SK-N-DZ (cell line): ENCODE results near the gene YTHDC2.

RAMPAGE:
- cytosol, long total RNA: no peak
- nucleus, long total RNA: no peak
Measured at GRCh38 chr5:113487423-113487753, 865 bp downstream of the MCC start.

DNA sequence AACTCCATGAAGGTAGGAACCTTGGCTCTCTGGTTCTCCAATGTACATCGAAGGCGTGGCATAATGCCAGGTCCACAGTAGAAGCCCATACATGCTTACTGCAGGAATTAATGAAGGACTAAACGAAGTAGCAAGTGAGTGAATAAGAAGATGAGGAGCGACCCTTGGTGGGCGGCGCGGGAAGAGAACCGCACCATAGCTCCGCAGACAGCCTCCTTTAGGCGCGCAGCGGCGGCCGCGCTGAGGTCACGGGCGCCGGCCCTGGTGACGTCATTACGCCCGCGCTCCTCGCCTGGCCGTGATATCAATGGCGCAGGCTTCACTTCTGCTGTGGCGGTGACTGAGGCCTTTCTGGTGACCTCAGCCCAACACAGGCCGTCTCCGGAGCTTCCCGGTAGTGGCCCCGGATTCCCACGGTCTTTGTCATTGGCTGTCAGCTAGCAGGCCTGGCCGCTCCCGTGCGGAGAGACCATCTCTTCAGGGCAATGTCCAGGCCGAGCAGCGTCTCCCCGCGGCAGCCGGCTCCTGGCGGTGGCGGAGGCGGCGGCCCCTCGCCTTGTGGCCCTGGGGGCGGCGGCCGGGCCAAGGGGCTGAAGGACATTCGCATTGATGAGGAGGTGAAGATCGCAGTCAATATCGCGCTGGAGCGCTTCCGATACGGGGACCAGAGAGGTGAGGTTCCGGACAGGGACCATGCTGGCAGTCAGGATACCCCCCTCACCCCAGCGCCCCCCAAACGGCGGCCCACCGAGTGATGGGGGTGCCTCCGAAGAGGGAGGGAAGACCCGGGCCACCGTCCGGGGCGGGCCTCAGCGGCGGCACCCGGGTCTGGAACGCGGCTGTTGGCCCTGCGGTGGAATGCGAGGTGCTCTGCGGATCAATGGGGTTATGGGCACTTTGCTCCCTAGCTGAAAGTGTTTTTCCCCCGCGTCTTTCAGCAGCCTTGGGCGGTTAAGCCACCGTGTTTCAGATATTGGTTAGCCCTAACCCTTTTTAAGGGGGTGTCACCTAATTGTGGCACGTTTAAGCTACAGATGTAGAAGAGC, at the start of gene YTHDC2:
Gene YTHDC2 (plus strand): TSS at position 284 of the 1,046 bp plus-strand sequence.
RAMPAGE:
- cytosol, long total RNA: no peak
- nucleus, long total RNA: no peak

RAMPAGE:
- cytosol, long total RNA: no peak
- nucleus, long total RNA: no peak
Measured at GRCh38 chr5:113575113-113576378, 62.1 kb downstream of the YTHDC2 start.

GRCh38 chr5:114055226-114055695, 306.6 kb upstream of the KCNN2 start:
RAMPAGE:
- cytosol, long total RNA: no peak
- nucleus, long total RNA: no peak

GRCh38 chr5:115171052-115171659, 1.4 kb upstream of the TRIM36 start:
RAMPAGE:
- cytosol, long total RNA: no peak
- nucleus, long total RNA: no peak

GRCh38 chr5:115375691-115376514, 79.4 kb upstream of the CCDC112 start:
RAMPAGE:
- cytosol, long total RNA: no peak
- nucleus, long total RNA: no peak

DNA sequence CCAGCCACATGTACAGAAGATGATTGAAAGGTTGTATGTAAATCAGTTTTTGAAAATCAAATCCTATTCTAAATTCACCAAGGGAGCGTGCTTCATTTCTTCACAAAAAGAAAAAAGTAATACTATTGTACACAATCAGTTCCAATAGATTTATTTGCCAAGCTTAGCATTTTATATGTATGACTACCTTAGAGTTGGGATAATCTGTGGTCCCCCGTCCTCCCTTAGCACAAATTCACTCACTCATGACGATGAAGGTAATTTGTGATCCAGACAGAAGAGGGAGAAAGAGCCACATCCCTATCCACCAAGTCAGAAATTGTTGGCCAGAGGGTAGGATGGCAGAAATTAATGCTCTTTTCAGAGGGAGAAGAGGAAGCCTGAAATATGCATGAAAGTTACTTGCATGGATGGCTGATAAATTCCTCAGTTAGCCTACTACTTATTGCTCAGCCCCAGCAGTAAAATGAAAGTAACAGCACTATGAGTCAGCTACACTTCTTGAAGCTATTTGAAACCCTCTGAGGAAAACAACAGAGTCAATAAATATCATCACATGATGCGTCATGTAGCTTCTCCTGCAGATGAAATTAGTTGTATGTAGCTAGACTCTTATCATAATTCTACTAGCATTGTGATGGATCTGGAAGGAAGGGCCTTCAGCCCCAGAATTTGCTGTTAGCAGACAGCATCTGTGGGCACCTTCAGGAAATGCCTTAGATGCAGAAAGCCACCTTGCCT, 81.0 kb upstream of the CCDC112 start:
RAMPAGE:
- cytosol, long total RNA: no peak
- nucleus, long total RNA: no peak

GRCh38 chr5:115615517-115616280, 10.1 kb downstream of the TMED7 start:
RAMPAGE:
- cytosol, long total RNA: no peak
- nucleus, long total RNA: no peak

RAMPAGE:
- cytosol, long total RNA: no peak
- nucleus, long total RNA: no peak
Measured at GRCh38 chr5:115656101-115656402, 30.2 kb upstream of the TMED7 start.

DNA sequence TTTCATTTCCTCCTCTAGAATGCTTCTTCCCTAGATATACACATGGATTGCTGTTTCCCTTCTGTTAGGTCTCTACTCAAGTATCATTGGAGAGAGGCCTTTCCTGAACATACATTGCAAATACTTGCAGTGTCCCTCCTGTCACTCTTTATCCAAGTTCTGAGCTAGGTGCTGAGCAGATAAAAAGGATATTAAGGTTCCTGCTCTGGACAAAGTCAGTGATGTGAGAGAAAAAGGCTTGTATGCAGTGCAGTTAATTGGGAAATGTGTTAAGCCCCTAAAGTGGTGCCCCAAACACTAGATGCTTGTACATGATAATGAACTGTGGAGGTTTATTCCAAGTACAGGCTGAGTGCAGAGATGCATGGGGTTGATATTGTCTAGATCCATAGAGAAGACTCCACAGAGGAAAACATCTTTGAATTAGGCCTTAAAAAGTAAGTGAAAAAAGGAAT, 74.5 kb downstream of the COMMD10 start:
RAMPAGE:
- cytosol, long total RNA: no peak
- nucleus, long total RNA: no peak

GRCh38 chr5:116239587-116240417, 155.0 kb downstream of the COMMD10 start:
RAMPAGE:
- cytosol, long total RNA: no peak
- nucleus, long total RNA: no peak

DNA sequence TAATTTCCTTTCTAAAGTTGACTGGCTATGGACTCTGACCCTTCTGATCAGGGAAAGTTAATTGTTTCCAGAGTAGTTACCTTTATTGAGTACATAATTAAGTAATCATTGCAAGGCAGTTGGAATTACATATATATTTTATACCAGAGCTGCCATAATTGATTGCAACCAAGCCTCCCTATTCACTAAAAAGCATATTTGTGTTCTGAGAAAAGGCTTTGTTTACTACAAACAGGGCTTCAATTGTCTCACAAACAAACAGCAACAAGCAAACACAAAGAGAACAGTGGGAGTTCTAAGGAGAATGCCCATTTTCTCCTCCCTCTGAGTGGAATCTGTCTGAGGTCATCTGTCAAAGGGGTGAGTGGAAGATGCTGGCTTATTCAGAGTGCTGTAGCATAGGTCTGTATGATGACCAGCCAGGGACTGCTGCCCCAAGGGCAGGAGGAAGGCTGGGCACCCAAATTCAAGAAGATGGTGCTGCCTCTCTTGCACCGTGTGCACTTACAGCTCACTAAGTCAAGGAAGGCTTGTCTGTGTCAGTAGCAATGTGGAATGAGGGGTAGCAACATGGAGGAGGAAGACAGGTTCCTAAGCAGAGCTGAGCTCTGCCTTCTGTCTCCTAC, 136.4 kb downstream of the SEMA6A start:
RAMPAGE:
- cytosol, long total RNA: no peak
- nucleus, long total RNA: no peak

DNA sequence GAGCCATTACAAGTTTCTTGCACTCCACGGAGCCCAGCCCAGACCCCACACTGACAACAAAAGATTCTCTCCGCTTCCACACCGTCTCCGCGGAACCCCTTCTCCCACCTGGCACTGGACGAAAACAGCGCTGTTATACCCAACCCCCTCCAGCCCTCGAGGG, 1.1 kb downstream of the SEMA6A start:
RAMPAGE:
- cytosol, long total RNA: no peak
- nucleus, long total RNA: no peak

GRCh38 chr5:116681669-116682007, 107.0 kb upstream of the SEMA6A start:
RAMPAGE:
- cytosol, long total RNA: no peak
- nucleus, long total RNA: no peak

DNA sequence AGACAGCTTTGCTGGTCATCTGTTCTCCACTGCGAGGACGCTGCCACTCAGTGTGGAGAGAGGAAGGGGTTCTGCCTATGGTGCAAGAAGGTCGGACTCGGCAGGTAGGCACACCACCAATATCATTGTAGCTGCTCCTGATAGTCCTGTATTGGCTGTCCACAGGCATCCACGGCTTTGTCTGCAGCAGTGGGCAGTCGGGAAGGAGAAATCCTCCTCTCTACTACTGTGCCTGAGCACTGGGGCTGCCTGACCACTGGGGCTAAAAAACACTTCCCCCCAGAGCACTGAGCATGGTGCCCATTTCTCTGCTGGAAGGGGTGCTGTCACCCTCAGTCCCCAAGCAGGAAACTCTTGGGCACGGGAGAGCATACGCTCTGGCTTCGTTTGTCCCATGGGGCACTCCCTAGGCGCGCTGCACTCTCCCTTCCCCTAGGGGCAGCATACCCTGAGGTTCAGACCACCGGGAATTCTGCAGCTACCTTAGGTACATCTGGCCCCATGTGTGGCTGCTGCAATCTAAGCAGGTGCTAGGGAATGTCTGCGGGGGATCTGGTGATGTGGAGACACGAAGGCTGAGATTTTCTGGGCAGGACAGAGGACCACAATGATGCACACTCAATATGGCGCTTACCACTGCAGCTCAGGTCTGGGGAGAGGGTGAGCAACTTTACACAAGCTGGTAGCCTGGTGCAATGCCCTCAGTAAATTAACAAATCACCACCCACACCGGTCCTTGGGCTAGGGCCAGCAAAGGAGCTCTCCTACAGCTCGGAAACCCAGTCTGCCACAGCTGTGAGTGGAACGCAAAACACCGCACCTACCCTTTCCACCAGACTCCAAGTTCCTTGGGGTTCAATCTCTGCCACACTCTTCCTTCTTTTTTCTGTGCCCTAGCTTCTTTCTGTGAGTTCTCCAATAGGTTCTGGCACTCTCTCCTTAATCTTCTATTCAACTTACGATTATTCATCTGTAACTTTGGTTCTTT, 881.0 kb upstream of the SEMA6A start:
RAMPAGE:
- cytosol, long total RNA: no peak
- nucleus, long total RNA: no peak

DNA sequence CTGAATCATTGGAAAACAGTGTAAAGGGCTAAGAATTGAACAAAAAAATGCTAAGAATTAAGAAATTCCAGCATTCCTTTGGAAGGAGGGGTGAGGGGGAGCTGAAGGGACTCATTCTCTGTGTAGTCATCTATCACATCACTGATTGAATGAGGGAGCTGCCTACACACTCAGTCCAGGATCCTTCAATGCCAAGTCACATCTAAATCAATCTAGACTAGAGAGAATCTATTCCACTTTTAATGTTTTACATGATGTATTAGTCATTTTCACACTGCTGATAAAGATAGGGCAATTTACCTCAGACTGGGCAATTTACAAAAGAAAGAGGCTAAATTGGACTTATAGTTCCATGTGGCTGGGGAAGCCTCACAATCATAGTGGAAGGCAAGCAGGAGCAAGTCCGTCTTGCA, 286.4 kb downstream of the DTWD2 start:
RAMPAGE:
- cytosol, long total RNA: no peak
- nucleus, long total RNA: no peak

DNA sequence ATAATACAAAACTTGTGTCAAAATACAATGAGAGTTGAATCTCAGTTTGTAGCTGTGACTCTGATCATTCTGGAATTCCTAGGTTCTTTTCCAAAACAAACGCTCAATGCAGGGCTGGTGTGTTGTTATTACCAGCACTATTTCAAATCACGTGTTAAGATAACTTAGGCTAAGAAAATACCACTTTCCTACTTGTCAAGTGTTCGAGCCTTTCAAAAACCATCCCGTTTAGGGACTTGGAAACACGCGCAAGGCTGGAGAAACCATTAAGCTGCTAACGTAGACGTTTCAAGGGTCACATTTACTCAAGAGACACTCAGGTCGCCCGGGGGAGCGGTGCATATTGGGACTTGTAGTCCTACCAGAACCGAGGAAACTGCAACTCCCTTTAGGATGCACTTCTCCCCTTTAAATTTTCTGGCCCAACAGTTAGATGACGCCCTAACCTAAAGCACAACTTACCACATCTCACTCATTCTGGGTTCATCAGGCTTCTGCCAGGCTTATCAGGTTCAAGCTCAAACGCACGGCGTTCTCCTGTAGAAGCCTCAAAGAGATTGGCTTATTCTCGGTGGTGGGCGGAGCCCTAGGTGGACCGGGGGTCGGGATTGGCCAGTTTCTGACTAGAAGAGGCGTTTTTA, 423 bp upstream of the DMXL1 start:
RAMPAGE:
- cytosol, long total RNA: start-site peak on the minus strand centred at position 528 of the sequence, 58 bp wide, 12 and 13 reads in 2 replicates
- nucleus, long total RNA: no peak

DNA sequence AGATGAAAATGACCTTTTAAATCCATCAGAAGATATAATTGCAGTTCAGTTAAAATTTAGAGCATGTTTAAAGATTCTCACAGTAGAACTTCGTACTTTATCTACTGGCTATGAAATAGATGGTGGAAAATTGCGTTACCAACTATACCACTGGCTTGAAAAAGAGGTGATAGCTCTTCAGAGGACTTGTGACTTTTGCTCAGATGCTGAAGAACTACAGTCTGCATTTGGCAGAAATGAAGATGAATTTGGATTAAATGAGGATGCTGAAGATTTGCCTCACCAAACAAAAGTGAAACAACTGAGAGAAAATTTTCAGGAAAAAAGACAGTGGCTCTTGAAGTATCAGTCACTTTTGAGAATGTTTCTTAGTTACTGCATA, 99.9 kb downstream of the DMXL1 start:
RAMPAGE:
- cytosol, long total RNA: no peak
- nucleus, long total RNA: no peak

DNA sequence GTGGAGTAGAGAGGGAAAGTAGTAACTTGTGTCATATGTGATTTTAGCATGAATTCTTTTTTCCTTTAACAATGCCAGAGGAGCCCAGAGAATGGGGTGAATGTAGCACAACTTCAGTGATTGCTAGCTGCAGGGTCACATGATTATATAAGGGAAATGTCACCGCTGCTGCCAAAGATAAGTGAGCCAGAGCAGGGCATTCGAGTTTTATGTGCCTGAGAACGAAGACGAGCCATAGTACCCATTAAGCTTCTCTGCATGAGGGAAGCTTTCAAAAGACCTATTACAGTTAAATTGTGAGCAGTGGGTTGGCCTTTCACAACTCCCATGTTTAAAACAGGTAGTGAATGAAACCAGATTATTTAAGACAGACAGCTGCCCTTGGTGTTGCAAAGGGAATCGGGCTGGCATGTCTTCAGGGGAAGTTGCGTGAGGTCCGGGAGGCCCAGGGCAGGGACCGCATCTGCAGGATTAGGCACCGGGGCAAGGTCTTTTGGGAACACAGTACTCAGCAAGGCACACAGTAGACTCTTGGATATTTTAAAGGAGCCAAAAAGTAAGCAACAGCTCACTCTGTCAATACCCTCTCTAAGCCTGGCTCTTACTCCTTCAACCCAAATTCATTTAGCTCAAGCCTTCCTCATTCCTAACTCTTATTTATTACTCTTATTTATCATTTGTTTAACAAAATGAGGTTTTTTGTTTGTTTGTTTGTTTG, 82.3 kb upstream of the TNFAIP8 start:
RAMPAGE:
- cytosol, long total RNA: no peak
- nucleus, long total RNA: no peak

GRCh38 chr5:119276932-119277477, 78.8 kb upstream of the TNFAIP8 start:
RAMPAGE:
- cytosol, long total RNA: no peak
- nucleus, long total RNA: no peak